ENCODE measurements around the genes PCBP3, PCNT and PRMT2.

DNA sequence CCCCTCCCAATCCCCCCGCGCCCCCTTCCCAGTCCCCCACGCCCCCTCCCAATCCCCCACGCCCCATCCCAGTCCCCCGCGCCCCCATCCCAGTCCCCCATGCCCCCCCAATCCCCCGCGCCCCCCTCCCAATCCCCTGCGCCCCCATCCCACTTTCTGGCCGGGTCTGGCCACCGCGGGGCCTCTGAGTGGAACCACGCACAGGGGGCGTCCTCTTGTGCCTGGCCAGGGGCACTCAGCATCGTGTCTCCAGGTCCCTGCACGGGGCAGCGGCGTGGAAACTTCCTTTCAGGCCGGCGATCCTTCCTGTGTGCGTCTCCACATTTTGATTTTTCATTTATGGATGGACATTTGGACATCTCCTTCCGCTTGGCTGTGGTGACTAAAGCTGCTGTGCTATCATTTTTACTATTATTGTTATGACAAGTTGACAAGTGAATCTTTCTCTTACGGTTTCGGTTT, 12.2 kb upstream of the SLC19A1 start:
- RAMPAGE, long total RNA, result no peak
- RRBS, result no CpG with 5 or more reads among the region's 24 CpGs

GRCh38 chr21:45556038-45556558, 13.9 kb upstream of the SLC19A1 start:
- RAMPAGE, long total RNA, result no peak
- RRBS, result 5% methylated on average over 8 of the region's 25 CpGs

DNA sequence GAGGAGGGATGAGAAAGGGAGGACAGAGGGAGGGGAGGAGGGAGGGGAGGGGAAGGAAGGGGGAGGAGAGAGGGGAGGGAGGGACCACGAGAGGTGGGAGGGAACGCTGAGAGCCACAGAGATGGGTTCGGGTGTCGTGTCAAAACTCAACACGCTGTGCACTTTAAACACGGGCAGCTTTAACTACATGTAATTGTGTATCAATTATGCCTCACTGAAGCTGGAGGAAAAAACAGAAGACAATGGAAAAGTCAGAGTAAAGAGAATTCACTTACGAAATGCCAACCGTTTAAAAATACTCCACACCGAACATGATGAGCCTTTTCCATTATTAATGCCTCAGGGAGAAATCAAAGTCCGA, 35.9 kb upstream of the PCBP3 start:
- RAMPAGE, long total RNA, result no peak
- RRBS, result no CpG with 5 or more reads among the region's 10 CpGs

GRCh38 chr21:45639974-45640513, 3.5 kb upstream of the PCBP3 start:
- RAMPAGE, long total RNA, result no peak
- RRBS, result no CpG with 5 or more reads among the region's 3 CpGs

DNA sequence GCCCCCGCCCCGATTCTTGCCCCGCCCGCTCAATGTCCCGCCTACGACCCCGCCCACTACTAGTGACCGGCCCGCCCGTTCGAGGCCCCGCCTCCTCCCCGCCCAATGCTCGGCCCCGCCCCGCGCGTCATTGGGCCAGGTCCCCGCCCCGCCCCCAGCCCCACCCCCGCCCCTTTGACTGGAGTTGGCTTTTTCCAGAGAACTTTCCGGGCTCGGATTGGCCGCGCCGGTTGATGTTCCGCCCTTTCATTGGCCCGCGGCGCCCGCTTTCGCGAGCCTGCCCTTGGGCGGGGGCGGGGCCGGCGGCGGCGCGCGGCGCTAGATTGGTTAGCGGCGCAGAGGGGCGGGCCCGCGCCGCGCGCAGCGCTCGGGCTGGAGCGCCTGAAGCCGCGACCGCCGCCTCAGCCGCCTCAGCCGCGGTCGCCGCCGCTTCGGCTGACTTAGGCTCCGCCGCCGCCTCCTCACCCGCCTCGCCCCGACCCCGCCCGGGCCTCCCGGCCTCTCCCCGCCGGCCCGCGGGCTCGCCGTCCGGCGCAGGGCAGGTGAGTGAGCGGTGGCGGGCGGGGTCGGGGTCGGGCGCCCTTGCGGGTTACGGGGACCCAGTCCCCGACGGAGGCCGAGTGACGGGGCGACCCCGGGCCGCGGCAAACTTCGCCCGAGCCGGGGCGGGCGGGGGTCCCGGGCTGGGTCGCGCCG, at the start of gene PCBP3:
Gene PCBP3 (plus strand): TSS at position 399 of the 696 bp plus-strand sequence.
- RAMPAGE, long total RNA, result no peak
- RRBS, result 1% methylated on average over 21 of the region's 106 CpGs

DNA sequence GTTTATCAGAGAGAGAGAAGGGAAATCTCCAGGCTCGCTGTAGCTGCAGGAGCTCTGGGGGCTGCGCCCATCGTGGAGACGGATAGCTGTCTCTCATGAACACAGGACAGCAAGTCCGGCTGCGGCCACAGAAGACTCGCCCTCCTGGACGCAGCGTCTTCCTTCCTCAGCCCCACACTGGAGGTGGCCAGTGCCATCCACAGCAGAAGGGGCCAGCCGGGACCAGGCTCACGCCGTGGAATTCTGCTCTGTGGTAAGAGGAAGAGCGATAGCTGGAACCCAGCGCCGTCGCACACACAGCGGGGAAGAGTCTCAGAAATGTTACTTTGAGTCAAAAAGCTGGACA, 114.0 kb upstream of the COL6A1 start:
- RAMPAGE, long total RNA, result no peak
- RRBS, result 83% methylated on average over 5 of the region's 17 CpGs

- RAMPAGE, long total RNA, result no peak
- RRBS, result no CpG with 5 or more reads among the region's 29 CpGs
Observed at GRCh38 chr21:45886459-45887725, 94.7 kb upstream of the COL6A1 start.

GRCh38 chr21:46004367-46004957, 22.9 kb downstream of the COL6A1 start:
- RAMPAGE, long total RNA, result no peak
- RRBS, result no CpG with 5 or more reads among the region's 23 CpGs

DNA sequence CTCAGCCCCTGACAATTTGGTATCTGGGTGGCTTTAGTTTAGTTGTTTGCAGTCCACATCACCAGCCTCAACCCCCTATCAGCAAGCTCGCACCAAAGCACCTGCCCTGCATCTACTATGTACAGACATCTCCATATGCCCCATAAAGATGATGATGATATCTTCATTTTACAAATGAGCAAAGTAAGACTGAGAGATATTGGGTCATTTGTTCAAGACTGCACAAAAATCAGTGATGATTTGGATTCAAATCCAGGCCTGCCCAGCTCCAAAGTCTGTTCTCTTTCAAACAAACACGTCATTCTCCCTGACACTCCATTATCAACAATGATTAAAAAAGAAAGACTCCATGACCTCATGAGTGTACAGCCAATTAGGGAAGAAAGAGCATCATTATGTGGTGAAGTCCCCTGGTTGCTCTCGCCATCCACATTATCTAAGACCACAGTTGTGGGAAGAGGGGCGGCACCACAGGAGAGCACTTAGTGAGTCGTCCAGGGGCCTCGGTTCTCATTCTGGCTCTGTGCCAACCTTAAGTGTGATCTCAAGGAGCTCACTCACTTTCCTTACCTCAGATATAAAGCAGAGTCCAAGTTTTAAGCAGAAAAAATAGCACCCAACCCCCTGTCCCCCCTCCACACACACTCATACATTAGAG, 47.5 kb downstream of the COL6A1 start:
- RAMPAGE, long total RNA, result no peak
- RRBS, result no CpG with 5 or more reads among the region's 6 CpGs

- RAMPAGE, long total RNA, result no peak
- RRBS, result 55% methylated on average over 6 of the region's 42 CpGs
Observed at GRCh38 chr21:46038627-46039543, 57.3 kb downstream of the COL6A1 start.

DNA sequence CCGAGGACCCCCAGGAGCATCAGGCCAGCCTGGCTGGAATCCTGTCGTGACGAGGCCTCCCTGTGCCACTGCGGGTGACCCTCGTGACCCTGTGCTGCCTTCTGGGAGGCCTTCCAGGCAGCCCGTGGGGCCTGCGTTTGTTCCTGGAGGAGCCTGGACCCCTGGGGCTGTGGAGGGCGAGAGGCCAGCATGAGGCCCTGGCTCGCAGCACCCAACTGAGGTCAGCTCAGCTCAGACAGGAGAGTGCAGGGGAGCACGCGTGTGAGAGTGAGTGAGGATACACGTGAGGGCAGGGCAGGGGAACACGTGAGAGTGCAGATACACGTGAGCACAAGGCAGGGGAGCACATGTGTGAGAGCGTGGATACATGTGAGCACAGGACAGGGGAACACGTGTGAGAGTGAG, 432 bp upstream of the FTCD start:
- RAMPAGE, long total RNA, result no peak
- RRBS, result no CpG with 5 or more reads among the region's 16 CpGs

GRCh38 chr21:46156214-46156656, 856 bp upstream of the FTCD start:
- RAMPAGE, long total RNA, result no peak
- RRBS, result no CpG with 5 or more reads among the region's 15 CpGs

GRCh38 chr21:46229101-46229755, 654 bp upstream of the LSS start:
- RAMPAGE, long total RNA, result start-site peak on the plus strand at chr21:46229492-46229565, 18 and 9 reads in 2 replicates
- RRBS, result 5% methylated on average over 10 of the region's 66 CpGs

DNA sequence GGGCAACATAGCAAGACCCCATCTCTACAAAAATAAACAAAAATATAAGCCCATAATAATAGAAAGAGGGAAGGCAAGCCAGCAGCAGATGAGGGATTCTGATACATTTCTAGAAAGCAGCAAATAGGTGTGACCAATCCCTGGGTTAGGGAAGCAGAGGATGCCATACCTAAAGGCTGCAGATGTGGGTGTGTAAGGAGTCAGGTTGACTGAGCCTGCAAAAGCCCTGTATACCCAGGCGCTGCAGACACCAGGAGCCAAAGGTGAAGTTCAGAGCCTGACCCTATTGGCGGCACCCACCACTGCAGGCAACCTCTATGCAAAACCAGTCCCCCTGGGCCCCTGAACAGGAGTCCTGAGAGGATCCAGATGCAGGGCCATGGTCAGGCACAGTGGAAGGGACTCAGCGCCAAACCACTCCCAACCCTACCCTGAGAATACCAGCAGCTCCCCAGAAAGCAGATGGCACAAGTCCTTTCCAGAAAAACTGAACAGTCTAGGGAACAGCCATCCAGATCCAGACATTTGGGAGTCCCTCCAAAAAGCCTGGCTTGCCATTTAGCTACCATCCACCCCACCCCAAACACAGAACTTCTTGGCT, 19.4 kb upstream of the LSS start:
- RAMPAGE, long total RNA, result no peak
- RRBS, result no CpG with 5 or more reads among the region's 3 CpGs

- RAMPAGE, long total RNA, result no peak
- RRBS, result 100% methylated on average over 1 of the region's 17 CpGs
Observed at GRCh38 chr21:46314977-46315728, 8.5 kb downstream of the C21orf58 start.

GRCh38 chr21:46323951-46324321, at the start of gene PCNT:
Gene PCNT, plus strand, starts transcription at chr21:46324156.
- RAMPAGE, long total RNA, result no peak
- RRBS, result 2% methylated on average over 22 of the region's 43 CpGs

DNA sequence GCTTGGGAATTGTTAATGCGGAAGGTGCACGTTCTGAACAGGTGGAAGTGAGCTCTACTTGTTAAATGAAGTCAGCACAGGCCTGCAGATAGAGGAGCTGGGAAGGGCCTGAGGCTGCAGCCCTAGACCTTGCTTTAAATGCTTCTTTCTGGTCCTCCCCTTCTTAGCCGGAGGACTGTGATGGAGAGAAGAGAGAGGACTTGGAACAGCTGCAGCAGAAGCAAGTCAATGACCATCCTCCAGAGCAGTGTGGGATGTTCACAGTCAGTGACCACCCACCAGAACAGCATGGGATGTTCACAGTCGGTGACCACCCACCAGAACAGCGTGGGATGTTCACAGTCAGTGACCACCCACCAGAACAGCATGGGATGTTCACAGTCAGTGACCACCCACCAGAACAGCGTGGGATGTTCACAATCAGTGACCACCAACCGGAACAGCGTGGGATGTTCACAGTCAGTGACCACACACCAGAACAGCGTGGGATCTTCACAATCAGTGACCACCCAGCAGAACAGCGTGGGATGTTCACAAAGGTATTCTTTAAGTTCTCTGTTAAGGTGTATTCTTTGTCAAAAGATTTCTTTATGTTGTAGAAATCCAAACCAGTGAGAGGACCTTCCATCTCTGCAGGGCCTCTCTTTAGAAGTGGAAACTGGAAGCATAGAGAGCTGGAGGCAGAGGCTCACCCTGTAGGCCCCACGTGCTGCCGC, 10.4 kb downstream of the PCNT start:
- RAMPAGE, long total RNA, result no peak
- RRBS, result no CpG with 5 or more reads among the region's 12 CpGs

GRCh38 chr21:46448080-46448722, 10.5 kb upstream of the DIP2A start:
- RAMPAGE, long total RNA, result no peak
- RRBS, result no CpG with 5 or more reads among the region's 11 CpGs

- RAMPAGE, long total RNA, result start-site peak on the plus strand at chr21:46635658-46635712, 2,002 and 1,318 reads in 2 replicates
- RRBS, result 2% methylated on average over 10 of the region's 67 CpGs
Observed at GRCh38 chr21:46634783-46635786, at the start of gene PRMT2. Gene PRMT2, plus strand, starts transcription at chr21:46635674.

Data from cardiac muscle cell (in vitro differentiated cells and primary cell).